ENCODE results near the gene ZPBP2.

- PRO-cap: bidirectional peak, plus-strand start at chr17:39753759, minus-strand start at chr17:39753450
Measured at GRCh38 chr17:39753483-39753798, 15.7 kb downstream of the GRB7 start.

GRCh38 chr17:39812357-39813013 is 51.6 kb downstream of the IKZF3 start:
- PRO-cap: no peak

DNA sequence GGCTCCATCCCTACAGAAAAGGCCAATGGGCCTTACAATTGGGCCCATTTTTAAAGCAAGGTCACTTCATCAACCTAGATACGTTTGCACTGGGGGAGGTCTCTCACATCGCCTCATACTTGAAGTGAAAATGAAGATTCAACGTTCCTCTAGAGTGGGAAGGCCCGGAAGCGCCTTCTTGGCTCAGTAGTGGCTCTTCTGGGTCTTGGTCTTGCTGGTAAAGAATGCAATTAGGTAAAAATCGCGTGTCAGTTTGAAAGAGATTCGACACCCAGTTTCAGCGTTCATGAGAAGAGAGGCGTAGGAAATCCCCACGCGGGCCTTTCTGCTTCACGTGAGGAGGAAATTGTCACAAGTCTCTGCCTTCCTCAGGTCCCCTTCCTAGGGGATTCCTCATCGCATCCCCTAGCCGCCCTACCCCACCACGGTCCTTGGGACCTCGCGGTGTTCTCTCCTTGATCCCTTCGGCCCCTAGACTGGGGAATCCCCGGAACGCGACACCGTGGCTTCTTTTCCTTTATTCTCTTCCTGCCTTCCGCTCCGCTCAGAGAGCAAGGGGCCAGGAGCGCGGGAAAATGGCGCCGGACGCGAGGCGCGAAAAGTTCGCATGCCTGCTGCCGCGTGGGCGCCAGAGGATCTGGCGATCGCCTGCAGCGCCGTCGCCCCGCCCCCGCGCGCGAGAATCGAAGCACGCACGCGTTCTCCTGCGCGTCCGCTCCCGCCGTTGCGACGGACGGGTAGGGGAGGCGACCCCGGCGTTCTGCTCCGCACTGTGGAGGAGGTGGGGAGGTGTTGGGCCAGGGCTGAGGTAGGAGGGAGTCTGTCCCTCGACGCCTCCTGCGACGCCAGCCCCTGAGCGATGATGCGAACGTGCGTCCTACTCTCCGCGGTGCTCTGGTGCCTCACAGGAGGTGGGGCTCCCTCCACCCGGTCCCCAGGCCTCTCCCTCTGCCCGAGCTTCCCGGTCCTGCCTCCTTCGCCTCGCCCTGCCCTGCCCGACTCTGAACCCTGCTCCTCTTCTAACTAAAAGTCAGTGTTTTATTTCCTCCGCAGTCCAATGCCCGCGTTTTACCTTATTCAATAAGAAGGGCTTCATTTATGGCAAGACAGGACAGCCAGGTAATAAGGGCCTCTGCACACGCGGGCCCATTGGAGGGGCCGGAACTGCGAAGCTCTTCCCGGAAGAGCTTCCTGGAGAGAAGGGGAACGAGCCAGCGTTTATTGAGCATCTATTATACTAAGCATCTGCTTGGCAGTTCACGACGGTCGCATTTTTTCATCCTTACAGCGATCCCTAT is at the start of gene ZPBP2:
Gene ZPBP2 (plus strand): TSS at position 707 of the 1,298 bp plus-strand sequence.
- PRO-cap: unidirectional peak, minus-strand start at position 609 of the sequence

DNA sequence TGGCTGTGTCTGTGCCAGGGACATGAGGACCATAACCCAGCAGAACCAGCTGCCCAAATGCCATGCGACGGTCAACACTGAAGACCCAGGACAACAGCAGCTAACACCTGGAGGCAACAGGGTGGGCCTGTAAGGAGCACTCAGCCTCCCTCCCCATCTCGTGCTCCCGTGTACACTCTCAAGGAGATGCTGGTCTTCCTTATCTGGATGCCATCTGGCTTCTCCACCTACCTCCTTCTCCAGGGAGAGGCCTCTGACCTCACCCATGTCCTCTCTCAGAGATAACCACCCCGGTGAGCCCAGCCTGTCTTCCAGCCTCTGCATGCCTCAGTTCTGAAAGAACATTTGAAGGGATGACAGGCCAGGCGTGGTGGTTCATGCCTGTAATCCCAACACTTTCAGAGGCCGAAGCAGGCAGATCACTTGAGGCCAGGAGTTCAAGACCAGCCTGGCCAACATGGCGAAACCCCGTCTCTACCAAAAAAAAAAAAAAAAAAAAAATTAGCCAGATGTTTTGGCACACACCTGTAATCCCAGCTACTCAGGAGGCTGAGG is 878 bp upstream of the GSDMB start:
- PRO-cap: no peak

DNA sequence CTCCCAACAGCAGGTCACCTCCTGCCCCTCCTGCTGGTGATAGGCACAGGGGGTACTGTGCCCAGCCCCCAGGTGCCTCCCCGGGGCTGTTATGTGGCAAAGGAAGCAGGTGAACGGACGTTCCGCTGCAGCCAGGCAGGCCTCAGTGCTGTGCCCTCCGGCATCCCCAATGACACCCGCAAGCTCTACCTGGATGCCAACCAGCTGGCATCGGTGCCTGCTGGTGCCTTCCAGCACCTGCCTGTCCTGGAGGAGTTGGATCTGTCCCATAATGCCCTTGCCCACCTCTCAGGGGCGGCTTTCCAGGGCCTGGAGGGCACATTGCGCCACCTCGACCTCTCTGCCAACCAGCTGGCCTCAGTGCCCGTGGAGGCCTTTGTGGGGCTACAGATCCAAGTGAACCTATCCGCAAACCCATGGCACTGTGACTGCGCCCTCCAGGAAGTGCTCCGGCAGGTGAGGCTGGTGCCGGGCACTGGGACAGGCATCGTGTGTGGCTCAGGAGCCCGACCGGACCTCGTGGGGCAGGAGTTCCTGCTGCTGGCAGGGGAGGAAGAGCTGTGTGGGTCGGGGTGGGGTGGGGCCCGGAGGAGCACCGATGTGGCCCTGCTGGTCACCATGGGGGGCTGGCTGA is 16.6 kb downstream of the LRRC3C start:
- PRO-cap: no peak

- PRO-cap: bidirectional peak, plus-strand start at chr17:39952928, minus-strand start at chr17:39952792; unidirectional peak, plus-strand start at chr17:39953231
Measured at GRCh38 chr17:39952511-39953949, 9.8 kb upstream of the GSDMA start.

GRCh38 chr17:40026578-40027364 is 11.5 kb downstream of the CSF3 start:
- PRO-cap: no peak

DNA sequence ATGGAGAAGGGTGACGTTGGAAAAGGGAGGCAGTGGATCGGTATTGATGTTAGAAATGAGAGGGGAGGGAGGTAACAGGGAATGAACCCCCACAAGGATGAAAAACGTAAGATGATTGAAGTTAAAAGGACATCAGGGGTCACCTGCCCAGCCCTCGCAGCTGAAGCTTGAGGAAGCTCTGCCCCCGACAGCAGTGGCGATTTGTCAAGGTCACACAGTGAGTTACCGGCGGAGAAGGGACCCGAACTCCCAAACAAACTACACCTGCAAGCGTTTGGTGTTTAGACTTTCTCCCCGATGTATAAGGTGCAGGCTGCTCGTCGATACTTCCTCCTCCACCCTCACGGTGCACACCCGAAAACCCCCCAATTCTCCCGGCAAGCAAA is 529 bp upstream of the THRA start:
- PRO-cap: no peak

DNA sequence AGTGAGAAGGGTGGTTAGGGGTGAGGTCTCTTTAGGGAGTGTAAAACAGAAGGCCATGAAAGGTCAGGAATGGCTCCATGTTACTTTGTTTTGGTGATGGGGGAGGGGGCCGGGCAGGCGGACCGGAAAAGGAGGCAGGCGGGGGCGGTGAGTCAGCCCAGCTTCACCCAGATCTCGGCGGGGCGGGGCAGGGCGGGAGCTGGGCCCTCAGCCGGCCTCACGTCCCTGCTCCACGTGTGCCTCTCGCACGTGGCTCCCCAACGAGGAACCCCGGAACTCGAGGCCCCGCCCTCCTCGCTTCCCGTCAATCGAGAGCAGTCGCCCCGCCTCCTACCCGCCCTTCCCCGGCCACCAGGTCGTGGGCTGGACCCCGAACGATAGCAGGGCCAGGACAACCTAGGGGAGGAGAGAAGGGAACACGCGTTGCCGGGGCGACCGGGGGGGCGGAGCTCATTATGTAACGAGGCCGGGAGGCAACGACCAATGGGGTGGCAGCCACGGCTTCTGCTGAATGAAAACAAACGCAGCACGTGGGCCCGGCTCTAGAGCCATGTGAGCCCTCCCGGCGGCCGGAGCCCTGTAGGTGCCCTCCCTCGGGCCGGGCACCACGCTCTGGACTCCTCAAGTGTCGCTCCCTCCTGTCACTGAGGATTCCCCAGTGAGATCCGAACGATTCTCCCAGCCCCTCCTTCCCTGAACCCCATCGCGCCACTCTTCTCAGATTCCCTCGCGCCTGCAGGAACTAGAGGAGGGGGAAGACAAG is 1.3 kb downstream of the NR1D1 start:
- PRO-cap: unidirectional peak, plus-strand start at position 545 of the sequence; bidirectional peak, plus-strand start at position 641 of the sequence, minus-strand start at position 614 of the sequence

- PRO-cap: no peak
Measured at GRCh38 chr17:40114361-40115330, 7.1 kb upstream of the MSL1 start.

DNA sequence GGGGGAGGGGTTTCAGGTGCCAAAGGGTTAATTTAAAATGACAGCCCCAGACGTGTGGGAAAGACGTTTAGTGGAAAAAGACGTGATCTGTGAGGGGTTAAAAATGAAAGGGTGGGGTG is 1.7 kb downstream of the MSL1 start:
- PRO-cap: no peak

- PRO-cap: no peak
Measured at GRCh38 chr17:40185235-40185434, 7.9 kb downstream of the RAPGEFL1 start.

GRCh38 chr17:40224458-40225316 is 5.6 kb downstream of the WIPF2 start:
- PRO-cap: no peak

- PRO-cap: no peak
Measured at GRCh38 chr17:40265553-40265958, 22.1 kb upstream of the CDC6 start.

GRCh38 chr17:40303193-40304161 is 5.5 kb upstream of the RARA start:
- PRO-cap: no peak

DNA sequence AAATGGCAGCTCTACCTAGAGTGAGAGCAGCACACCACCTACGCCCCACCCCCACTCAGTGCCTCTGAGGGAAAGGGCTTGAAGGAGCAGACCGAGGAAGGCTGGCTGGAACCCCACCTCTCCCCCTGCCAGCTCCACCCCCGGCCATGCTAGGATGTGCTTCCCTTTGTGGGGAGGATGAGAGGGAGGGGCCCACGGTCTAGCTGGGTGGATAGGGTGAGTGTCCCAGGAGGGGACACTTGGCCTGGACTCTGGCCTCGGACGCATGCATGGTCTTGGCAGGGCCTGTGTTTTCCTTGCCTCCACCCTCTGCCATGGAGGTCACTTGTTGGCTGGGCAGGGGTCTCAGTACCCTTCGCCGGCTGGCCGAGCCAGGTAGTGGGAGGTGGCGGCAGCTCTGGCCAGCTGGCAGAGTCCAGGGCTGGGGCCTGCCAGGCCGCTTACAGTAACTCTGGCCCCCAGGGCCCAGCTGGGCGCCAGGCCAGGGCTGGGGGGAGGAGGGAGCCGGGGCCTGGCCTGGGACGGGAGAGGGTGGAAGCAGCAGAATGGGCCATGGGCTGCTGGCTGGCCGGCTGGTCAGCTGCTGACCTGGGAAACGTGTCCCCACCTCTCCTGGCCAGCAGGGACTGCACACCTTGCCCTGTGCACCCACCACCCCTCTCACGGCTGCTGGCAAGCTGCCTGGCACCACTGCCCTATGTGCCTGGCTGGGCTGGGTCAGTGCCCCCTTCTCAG is 22.9 kb downstream of the RARA start:
- PRO-cap: no peak

GRCh38 chr17:40343512-40344249 is 20.9 kb downstream of the GJD3 start:
- PRO-cap: no peak

- PRO-cap: no peak
Measured at GRCh38 chr17:40355463-40356499, 8.8 kb downstream of the GJD3 start.

- PRO-cap: no peak
Measured at GRCh38 chr17:40445109-40445780, 2.0 kb downstream of the IGFBP4 start.

- PRO-cap: unidirectional peak, minus-strand start at chr17:40448364; bidirectional peak, plus-strand start at chr17:40449139, minus-strand start at chr17:40448856
Measured at GRCh38 chr17:40448232-40449349, 5.3 kb downstream of the IGFBP4 start.

Data from left lung (tissue), 1 donor.